SP-49 (cell line): ENCODE measurements around the genes PAFAH1B3 and PSG8.

DNA sequence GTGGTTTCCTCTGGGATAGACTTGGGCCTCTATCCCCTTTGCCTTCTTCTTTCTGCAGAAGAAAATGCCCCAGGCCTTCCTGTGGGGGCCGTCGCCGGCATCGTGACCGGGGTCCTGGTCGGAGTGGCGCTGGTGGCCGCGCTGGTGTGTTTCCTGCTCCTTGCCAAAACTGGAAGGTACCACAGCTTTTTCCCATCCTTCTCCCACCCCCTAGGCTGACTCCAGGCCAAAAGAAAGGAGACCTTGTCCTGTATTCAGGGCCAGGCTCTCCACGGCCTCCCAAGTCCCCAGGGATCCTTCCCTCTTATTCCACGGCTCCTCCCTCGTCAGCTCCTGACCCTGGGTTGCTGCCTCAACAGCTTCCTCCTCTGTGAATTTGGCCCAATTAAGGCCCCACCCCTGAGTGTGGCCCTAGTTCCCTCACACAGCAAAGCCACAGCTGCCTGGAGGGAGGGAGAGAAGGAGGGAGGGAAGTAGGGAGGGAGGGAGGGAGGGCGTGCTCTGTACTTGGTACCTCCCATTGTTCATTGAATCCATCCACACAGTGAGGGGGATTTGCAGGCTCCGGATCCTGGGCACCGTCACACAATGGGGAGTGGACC, 12.5 kb downstream of the CEACAM3 start:
- PRO-cap = no peak

- PRO-cap = no peak
Observed at GRCh38 chr19:41935837-41936225, 7.6 kb upstream of the ERFL start.

GRCh38 chr19:41957790-41958192, 1.3 kb downstream of the RABAC1 start:
- PRO-cap = no peak

GRCh38 chr19:42048995-42049377, 21.0 kb downstream of the GRIK5 start:
- PRO-cap = no peak

DNA sequence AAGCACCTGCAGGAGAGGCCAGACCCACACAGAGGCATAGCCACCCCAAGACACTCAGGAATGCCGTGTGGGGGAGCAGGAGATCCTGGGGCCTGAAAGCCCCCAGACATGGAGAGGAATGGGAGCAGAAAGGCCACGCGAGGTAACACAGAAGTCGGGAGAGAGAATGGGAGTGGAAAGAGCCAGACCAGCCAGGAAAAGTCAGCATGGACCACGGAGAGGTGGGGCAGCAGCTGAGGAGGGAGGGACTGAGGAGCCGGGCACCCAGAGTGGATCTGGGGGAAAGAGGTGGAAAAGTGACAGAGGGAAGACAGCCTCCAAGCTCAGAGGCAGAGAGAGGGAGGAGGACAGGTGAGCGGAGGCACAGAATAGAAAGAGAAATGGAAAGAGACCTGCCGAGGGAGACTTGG, 1.8 kb downstream of the GRIK5 start:
- PRO-cap = no peak

DNA sequence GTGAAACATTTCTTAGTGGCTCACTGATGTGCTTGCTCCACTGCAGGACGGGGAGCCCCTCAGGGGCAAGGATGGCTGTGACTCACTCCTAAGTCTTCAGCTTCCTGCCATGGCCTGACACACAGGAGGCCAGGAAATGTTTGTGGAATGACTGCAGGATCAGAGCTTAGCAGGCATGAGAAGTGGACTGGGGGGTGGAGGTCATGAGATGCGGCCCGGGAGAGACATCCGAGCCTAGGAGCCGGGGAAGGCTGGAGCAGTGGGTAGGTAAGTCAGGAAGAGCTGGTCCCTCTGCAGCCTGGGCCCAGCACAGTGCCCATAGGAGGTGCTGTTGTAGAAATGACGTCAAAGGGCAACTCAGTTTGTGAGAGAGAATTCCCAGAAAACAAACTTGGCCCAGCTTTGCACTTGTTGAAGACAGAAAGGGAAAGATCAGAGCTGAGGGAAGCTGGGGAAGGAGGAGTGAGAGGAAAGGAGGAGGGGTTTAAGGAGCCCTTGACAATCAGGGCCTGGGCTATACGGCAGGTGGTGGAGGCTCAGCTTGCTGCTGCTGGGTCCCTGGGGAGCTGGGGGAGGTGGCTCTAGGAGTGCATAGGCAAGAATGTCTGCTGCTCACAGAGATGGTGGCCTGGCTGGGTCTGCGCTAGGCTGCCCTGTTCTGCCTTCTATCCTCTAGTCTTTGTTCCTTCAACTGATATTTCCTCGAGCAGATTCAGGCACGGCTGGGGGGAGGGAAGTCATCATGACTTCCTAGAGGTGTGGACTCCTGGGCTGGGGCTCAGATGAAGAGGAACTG, 18.4 kb downstream of the POU2F2 start:
- PRO-cap = no peak

- PRO-cap = no peak
Observed at GRCh38 chr19:42115249-42116154, 16.7 kb downstream of the POU2F2 start.

- PRO-cap = no peak
Observed at GRCh38 chr19:42191561-42192553, 25.6 kb downstream of the DEDD2 start.

DNA sequence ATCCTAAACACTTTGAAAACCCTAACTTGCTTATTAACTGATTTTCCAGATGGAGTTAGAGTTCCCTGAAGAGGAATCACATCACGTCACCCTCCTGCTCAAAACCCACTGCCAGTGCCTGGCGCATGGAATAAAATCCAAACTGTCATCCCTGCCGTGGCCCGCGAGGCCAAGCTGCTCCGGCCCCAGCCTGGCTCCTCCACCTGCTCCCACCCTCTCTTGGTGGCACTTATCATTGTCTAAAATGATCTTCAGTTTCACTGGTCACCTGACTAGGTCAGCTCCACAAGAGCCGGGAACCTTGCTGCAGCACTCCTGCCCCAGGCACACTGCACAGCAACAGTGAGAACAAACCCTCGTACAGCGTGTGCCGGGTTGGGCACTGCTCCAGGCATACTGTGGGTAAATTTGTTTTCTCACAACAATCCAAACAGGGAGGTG, 9.0 kb downstream of the DEDD2 start:
- PRO-cap = no peak

GRCh38 chr19:42225724-42226698, 5.9 kb downstream of the ZNF526 start:
- PRO-cap = no peak

GRCh38 chr19:42285877-42287027, 15.7 kb upstream of the PRR19 start:
- PRO-cap = no peak

DNA sequence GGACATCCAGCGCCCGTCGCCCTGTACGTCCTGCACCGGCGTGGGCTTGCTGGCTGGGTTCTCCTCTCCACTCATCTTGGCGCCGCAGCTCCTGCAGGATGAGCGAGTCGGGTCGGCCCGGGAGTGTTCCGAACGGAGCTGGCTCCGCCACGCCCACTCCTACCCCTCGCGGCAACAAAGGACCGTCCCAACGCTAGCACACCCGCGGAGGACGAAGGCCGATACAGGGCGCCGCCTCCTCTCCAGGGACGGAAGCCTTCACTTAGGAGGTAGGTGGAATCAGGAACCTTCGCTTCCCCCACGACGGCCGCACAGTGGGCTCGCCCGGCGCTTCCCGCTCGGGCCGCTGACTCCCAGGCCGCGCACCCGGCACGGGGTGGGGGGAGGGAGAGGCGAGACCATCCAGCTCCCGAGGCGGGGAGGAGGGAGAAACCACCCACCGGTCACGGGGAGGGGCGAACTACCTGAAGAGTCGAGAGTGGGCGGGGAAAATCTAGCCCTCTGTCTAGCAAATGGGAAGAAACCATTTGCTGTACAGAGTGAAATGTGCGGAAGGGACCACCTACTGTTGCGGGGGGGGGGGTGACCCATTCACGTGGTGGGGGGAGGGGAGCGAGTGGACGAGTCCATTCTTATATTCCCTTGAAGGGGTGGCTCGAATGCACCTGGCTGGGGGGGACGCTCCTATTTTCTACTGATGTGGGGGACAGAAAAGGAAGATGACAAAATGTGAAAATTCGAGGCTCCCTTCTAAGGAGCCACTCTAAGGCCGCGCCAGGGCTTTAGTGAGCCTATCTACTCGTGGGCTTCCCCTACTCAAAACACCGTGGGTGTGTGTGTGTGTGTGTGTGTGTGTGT, at the start of gene PAFAH1B3:
Gene PAFAH1B3, minus strand, starts transcription at position 390 of the 858 bp plus-strand sequence.
- PRO-cap = no peak

DNA sequence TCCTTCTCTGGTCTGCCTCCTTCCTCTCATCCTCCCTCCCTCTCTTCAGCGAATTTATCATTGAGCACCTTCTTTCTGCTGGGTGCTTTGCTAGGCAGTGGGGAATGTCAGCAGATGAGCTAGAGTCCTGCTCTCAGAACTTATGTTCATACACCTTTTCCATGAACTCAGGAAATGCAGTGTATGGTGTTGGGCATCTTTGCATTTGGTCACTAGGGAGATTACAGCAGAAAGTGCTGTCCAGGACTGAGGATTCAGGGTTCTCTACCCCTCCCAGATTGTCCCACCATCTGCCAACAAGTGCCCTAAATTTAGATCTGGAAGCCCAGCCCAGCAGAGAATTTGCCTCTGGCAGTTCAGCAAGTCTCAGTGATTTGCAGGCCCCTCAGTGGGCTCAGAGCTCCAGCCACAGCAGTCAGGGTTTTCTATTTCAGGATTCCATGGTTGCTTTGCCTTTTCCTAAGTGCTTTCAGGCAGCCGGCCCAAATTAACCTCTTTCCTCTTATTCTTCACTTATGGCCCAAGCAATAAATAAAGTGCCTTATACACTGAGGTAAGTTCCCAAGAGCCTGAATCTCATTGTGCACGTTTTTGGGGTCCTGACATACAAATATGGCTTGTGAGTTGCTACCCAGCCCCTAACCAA, 23.4 kb downstream of the CNFN start:
- PRO-cap = no peak

GRCh38 chr19:42368318-42368880, 21.7 kb downstream of the CNFN start:
- PRO-cap = no peak

- PRO-cap = no peak
Observed at GRCh38 chr19:42412307-42413195, 14.6 kb downstream of the LIPE start.

- PRO-cap = no peak
Observed at GRCh38 chr19:42421534-42422329, 5.5 kb downstream of the LIPE start.

DNA sequence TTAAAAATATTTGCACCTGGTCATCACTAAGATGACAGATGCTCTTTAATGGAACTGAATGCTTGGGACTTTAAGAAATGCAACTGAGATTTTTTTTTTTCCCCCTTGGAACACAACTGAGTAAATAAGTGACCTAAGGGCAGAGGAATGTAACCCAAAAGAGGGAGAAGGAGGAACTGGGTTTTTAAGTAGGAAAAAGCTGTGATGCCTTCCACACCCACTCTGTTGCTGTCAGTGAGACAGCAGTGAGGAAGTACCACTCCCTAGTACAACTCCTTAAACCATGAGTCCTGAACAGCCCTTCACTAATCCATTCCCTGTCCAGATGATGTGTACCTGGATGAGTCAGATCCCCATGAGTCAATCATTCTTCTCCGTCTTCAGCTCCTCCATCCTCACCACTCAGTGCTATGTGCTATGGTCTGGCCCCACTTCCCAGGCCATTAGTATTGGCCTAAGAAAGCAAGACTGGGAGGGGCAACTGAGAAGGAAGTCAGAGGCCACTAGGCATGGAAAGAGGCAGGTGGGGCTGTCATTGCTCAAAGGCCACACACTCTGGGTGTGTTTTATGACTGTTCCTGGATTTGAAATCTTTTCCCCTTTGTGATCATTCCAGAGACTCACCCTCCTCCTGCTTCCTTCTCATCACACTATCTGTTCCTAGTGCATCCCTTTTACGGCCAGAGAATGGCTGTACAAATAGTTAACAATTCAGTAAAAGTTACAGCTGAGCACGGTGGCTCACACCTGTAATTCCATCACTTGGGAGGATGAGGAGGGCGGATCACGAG, 13.0 kb upstream of the CXCL17 start:
- PRO-cap = no peak

GRCh38 chr19:42471562-42472436, 29.1 kb upstream of the CXCL17 start:
- PRO-cap = no peak

DNA sequence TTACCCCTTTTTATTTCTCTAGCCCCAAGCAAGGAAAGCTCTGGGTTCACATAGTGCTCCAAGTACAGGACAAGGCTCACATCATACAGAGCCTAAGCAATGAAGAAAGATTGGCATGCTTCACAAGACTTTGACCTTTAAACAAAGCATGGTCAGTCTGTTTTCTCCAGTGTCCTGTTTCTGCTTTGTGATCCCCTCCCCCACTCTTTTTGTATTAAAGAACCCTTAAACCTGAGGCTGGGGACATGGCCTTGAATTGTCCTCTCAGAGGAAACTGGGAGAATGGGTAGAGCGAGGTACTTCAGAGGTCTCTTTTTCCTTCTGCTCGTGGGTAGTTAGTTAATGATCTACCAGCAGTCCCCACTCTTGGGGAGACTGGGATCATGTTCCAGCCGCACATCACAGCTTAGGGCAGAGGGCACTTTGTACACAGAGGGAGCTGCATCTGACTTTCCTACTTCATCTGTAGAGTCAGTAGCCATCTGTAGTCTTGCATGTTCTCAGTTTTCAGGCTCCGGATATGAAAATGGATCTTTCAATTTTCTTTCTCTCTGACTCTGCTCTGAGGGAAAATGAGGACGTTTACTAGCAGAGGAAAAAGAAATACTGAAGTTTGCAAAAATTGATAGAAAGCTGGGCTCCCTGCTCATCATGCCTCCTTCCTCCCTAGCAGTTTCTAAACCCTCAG, 30.5 kb downstream of the CEACAM1 start:
- PRO-cap = no peak

DNA sequence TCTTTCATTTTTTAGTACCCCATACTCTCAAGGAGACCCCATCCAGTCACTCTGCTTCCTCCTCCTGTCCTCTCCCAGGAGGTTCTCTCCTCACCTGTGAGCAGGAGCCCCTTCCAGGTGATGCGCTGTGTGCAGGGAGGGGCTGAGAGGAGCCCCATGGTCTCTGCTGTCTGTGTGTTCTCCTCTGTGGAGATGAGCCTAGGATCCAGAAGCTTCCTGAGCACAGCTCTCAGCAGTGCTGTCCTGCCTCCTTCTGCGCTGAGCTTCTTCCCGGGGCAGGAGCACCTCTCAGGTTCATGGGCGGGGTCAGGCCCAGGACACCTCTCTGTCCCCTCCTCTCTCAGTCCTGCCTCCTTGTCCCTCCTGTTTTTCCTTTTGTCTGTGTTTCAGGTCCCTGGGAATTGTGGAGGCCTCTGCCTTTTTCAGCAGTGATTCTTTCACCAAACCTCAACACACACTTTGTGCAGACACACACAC, at the start of gene PSG8:
Gene PSG8, minus strand, starts transcription at position 255 of the 477 bp plus-strand sequence.
- PRO-cap = no peak